AG04450 (cell line): ENCODE measurements around a stretch of chr4.

GRCh38 chr4:145180095-145180391 is 346 bp downstream of the OTUD4 start:
- CAGE, long polyA plus RNA = no peak
- RRBS = 1% methylated on average over 5 of the region's 37 CpGs

- CAGE, long polyA plus RNA = no peak
- RRBS = no CpG with 5 or more reads among the region's 3 CpGs
Measured at GRCh38 chr4:145182928-145183371, 2.6 kb upstream of the OTUD4 start.

DNA sequence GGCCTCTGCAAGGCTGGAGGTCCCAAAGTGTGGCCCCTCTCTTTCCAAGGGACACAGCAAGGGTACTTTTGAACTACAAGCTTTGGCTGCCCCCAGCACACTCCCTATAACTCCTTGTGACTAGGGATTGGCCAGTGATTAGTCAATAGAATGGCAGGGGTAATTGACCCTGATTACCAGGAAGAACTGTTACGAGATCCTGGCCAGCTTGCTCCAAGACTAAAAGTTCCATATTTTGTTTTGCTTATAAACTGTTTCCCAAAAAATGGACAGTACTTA is 42.4 kb upstream of the SMAD1 start:
- CAGE, long polyA plus RNA = no peak
- RRBS = no CpG with 5 or more reads among the region's 1 CpG

DNA sequence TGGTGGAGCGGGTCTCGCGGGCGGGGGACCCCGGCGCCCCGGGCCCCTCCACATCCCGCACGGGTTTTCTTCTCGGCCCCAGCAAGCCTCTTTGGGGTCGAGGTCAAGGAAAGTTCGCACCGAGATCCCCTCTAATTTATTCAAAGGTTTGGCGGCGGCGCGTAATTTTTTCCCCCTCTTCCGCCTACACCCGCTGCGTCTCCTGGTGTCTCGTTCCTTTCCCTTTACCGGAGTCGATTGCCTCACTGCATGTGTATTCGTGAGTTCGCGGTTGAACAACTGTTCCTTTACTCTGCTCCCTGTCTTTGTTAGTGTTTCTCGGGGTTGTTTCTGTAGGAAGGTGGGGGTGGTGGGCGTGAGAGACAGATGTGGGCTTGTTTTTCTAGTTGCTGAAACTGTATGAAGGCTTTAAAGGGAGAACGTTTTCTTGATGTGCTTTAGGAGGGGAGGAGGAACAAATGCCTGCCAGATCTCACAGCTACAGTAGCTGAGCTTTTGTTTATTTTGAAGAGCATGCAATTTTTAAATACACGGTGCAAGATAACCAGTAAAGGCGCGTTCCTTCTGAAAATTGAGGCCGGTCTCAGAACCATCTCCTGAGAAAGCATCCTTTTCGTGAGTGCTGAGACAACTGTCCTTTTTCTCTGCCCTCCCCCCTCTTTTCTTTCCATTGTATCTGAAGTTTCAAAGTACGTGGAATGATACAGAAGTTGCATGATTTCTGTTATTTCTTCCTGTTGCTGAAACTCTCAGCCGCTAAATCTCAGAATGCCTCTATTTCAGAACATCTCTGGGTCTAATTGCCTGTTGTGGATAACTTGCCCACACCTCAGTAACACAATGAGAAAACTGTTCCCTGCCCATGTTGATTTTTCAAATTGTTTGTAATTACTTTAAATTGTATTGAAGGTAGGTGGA is 1.2 kb downstream of the SMAD1 start:
- CAGE, long polyA plus RNA = start-site peak on the plus strand centred at position 419 of the sequence, 68 bp wide, 40 and 87 reads in 2 replicates
- RRBS = 0% methylated on average over 5 of the region's 36 CpGs

DNA sequence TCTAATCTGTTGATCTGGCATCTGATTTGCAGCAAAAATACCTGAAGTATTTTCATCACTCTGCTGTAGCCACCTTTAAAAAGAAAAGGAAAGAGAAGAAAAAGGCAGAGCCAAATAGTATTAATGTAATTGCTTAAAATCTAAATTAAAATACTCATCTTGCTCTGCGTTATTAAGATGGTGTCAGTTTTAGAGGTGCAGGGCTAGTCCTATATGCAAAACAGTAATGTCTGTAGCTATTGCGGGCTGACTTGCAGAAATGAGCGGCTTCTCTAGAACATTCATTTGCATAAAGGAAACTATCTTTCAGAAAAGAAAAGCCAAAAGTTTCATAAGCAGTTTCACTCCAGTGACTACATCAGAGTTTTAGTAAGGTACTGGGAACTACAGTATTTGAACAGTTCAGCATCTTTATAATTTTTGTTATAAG is 5.9 kb downstream of the SMAD1 start:
- CAGE, long polyA plus RNA = no peak
- RRBS = no CpG with 5 or more reads among the region's 3 CpGs

DNA sequence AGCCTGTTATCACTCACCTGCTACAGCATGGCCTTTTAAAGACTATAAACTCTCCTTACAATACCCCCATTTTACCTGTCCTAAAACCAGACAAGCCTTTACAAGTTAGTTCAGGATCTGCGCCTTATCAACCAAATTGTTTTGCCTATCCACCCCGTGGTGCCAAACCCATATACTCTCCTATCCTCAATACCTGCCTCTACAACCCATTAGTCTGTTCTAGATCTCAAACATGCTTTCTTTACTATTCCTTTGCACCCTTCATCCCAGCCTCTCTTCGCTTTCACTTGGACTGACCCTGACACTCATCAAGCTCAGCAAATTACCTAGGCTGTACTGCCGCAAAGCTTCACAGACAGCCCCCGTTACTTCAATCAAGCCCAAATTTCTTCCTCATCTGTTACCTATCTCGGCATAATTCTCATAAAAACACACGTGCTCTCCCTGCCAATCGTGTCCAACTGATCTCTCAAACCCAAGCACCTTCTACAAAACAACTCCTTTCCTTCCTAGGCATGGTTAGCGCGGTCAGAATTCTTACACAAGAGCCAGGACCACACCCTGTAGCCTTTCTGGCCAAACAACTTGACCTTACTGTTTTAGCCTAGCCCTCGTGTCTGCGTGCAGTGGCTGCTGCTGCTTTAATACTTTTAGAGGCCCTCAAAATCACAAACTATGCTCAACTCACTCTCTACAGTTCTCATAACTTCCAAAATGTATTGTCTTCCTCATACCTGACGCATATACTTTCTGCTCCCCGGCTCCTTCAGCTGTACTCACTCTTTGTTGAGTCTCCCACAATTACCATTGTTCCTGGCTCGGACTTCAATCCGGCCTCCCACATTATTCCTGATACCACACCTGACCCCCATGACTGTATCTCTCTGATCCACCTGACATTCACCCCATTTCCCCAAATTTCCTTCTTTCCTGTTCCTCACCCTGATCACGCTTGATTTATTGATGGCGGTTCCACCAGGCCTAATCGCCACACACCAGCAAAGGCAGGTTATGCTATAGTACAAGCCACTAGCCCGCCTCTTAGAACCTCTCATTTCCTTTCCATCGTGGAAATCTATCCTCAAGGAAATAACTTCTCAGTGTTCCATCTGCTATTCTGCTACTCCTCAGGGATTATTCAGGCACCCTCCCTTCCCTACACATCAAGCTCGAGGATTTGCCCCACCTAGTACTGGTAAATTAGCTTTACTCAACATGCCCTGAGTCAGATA is 102.4 kb downstream of the ZNF827 start:
- CAGE, long polyA plus RNA = no peak
- RRBS = no CpG with 5 or more reads among the region's 22 CpGs

DNA sequence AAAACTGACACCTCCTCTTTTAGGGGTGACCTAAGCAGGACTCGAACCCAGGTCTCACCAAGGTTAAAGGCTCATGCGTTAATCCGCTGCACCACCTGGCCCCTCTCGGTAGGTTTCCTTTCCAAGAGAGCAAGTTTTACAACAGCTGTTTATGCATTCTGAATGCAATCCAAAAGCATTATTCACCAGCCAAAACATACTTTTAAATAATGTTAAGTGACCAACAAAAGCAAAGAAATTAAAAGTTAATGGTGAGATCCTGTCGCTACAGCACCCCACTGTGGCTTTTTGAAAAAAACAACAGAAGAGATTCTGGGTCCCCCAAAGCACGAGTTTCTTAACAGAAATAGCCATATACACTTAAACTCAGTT is 51.4 kb downstream of the ZNF827 start:
- CAGE, long polyA plus RNA = no peak
- RRBS = no CpG with 5 or more reads among the region's 6 CpGs

- CAGE, long polyA plus RNA = no peak
- RRBS = no CpG with 5 or more reads among the region's 17 CpGs
Measured at GRCh38 chr4:145909703-145910326, 28.8 kb downstream of the ZNF827 start.

DNA sequence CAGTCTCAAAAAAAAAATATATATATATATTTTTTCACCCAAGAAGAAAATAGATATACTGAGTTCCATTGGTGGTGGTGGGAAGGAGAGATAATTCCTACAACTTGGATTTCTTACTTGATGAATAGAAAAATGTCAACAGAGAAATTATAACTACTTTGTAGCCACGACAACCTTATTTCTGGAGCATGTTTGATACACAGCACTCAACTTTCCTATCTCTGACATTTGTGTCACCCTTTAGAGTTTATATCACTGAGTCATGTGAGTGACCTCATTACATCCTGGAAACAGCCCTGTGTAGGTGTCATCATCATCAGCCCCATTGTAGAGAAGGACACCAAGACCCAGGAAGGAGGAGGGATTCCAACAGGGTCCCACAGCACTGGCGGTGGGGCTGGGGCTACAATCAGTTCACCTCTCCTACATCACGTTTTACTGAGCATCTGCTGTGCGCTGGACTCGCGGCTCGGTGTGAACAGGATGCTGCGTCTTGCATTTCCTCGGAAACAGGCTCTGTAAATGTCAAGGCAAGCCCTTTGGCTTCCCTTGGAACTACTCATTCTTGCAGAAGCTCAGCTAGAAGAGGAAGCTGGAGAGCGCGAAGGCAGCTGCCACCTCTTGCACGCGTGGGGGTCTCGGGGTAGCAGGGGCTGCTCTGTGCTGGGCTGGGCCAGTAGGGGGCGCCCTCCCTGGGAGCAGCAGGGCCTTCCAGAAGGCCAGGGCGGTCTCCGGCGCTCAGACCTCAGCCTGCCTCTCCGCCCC is 28.8 kb downstream of the REELD1 start:
- CAGE, long polyA plus RNA = no peak
- RRBS = no CpG with 5 or more reads among the region's 19 CpGs

DNA sequence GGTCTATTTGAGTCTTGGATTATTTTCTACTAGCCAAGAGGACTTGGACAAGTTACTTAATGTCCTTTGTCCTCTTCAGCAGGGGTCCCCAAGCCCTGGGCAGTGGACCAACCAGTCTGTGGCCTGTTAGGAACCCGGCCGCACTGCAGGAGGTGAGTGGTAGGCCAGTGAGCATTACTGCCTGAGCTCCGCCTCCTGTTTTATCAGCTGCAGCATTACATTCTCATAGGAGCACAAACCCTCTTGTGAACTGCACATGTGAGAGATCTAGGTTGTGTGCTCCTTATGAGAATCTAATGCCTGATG is 151.4 kb downstream of the REELD1 start:
- CAGE, long polyA plus RNA = no peak
- RRBS = no CpG with 5 or more reads among the region's 3 CpGs

DNA sequence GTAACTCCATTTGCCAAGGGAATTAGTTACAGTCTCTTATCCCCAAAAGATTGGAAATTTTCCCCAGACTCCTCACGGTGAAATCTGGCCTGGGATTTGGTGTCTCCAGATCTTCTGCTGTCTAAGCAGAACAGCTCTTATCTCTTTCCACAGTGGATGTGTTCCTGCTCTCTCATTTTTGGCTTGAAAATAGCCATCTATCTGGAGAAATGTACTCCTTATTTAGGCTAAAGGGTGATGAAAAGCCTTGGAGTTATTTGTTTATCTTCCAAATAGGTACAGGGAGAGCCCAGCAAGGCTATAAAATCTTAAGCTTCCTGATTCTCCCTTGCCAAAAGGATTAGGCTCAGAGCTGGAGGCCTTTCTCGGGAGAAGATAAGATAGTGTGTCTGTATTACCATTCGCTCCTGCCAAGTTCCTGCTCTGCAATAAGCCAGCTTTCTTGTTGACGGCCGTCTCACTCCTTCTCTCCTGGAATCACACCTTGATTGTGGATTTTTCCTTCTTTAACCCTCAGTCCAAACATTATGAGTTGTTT is 171.7 kb upstream of the TTC29 start:
- CAGE, long polyA plus RNA = no peak
- RRBS = no CpG with 5 or more reads among the region's 5 CpGs

- CAGE, long polyA plus RNA = no peak
Measured at GRCh38 chr4:147409069-147409369, 71.9 kb upstream of the EDNRA start.

GRCh38 chr4:147460387-147460672 is 20.6 kb upstream of the EDNRA start:
- CAGE, long polyA plus RNA = no peak
- RRBS = no CpG with 5 or more reads among the region's 2 CpGs

- CAGE, long polyA plus RNA = no peak
- RRBS = no CpG with 5 or more reads among the region's 14 CpGs
Measured at GRCh38 chr4:147733537-147734531, 1.9 kb downstream of the ARHGAP10 start.

DNA sequence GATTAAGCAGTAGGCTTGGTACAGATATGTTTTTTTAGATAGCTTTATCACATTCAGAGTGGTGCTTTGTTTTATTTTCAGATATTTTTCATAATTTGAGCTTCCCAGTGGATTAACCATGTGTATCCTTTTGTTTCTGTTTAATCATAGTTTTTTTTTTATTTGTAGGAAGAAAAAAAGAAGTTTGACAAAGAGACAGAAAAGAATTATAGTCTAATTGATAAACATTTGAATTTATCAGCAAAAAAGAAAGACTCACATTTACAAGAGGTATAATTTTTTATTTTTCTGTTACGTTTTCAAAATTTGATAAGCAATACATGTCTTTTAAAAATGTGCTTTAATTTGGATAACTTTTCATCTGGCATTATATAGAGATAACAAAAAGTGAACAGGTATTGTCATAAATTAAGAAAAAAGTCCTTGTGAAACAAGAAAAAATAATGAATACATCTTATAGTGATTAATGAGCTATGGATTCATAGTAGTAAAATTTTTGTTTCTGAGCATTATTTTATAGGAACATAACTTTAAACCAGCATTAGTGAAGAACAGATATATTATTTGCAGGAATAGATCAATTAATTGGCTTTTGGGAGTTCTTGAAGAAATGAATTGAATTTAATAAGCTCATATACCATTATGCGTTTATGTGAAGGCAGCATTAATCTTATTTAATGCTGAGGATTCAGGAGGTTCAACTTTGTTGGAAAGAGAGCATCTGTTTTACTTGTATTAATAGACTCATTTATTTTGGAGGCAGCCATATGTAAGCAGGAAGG is 125.7 kb downstream of the ARHGAP10 start:
- CAGE, long polyA plus RNA = no peak
- RRBS = no CpG with 5 or more reads among the region's 2 CpGs

- CAGE, long polyA plus RNA = no peak
- RRBS = no CpG with 5 or more reads among the region's 4 CpGs
Measured at GRCh38 chr4:147879107-147879509, 147.2 kb downstream of the ARHGAP10 start.

DNA sequence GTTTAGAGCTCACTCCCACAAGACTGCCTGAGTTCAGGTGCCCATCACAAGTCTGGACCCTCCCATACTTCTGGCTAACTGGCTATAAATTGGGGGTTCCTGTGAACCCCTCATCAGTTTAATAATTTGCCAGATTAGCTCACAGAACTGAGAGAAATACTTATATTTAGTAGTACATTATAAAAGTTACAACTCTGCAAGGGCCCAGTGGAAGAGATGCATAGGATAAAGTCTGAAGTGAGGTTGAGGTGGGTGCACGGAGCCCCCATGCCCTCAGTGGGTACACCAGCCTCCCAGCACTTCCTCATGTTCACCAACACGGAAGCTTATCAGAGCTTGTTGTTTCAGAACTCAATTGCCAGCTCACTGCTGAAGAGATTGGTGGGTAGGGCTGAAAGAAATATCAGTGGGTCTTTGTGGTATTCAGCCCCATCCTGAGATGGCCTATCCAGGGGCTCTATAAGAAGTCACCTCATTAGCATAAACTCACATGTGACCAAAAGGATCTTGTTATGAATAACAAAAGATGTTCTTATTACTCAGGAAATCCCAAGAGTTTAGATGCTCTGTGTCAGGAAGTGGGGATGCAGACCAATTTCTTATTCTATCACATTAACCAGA is 177.2 kb downstream of the ARHGAP10 start:
- CAGE, long polyA plus RNA = no peak
- RRBS = no CpG with 5 or more reads among the region's 2 CpGs

DNA sequence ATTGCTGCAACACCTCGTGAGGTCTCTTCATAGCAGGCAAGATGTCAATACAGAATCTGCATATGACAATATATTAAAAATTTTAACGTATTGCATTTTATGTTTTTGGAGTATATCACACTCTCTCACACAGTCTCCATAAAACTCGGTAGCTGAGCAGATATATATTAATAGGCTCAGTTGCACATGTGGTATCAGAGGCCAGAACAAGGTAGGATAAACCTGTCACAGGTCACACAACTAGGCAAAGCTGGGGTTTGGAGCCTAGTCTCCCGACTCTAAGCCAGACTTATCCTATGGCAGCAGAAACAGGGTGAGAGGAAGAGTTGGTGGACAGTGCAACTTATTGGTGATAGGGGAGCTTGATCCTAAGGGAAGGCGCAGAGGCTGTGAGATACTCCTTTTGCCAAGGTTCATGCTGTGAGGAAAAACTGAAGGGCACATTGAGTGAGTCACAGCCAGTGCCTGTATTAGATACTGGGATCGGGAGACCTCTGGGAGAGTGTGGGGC is 195.6 kb downstream of the ARHGAP10 start:
- CAGE, long polyA plus RNA = no peak
- RRBS = no CpG with 5 or more reads among the region's 6 CpGs

DNA sequence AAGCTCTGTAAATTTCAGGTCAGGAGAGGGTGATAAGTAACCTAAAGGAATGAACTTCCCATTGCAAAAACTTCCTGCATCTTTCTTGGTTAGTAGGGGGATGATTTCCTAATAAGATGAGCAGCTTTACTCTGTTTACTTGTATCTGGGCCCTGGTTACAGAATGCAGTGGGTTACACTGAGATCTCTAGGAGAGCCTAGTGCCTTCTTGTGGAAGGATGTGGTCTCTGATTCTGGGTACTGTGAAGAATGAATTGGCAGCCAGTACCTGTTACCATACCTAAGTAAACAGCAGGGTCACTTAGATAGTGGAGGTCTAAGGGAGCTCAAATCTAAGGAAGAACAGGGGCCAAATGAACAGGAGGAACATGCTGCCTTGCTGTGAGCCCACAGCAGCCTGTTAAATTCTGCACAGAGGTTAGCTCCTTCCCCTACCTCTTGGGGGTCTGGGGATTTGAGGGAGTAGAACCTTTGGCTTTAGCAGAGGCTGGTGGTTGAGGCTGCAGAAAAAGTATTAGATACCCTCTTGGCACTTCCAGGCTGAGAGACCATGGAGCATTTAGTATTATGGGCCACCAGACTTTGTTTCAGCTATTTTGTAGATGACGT is 320.7 kb downstream of the ARHGAP10 start:
- CAGE, long polyA plus RNA = no peak
- RRBS = no CpG with 5 or more reads among the region's 1 CpG

- CAGE, long polyA plus RNA = no peak
- RRBS = no CpG with 5 or more reads among the region's 11 CpGs
Measured at GRCh38 chr4:148053265-148053924, 321.5 kb downstream of the ARHGAP10 start.